Kidney (tissue), 2 donors: ENCODE measurements around a stretch of chr14.

- PRO-cap, result no peak
- RRBS, result 26% methylated on average over 6 of the region's 41 CpGs
Measured at GRCh38 chr14:53951677-53952896, 4.5 kb downstream of the BMP4 start.

GRCh38 chr14:54423785-54424129, 17.4 kb downstream of the CNIH1 start:
- PRO-cap, result no peak
- RRBS, result no CpG with 5 or more reads among the region's 2 CpGs

DNA sequence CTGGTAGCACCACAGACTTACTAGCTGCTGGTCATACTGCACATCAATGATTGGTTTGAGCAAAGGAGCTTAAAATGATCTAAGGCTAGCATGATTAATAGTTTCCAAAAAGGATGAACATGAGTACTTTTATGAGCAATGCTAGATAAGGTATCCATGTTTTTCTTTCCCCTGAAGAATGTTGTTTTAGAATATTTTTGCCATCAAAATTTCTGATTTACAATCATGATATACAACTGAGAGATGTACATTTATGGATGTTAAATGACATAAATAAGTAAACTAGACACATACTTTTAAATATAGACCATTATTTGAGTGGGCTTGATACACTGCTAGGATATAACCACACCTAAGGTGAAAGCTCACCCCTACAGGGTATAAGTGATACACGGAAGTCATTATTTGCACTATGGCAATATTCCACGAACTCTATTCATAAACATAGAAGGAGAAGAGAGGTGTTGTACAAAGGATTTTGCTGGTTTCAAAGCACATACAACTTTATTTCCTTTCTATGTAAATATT, 17.0 kb downstream of the CNIH1 start:
- PRO-cap, result no peak
- RRBS, result no CpG with 5 or more reads among the region's 2 CpGs

DNA sequence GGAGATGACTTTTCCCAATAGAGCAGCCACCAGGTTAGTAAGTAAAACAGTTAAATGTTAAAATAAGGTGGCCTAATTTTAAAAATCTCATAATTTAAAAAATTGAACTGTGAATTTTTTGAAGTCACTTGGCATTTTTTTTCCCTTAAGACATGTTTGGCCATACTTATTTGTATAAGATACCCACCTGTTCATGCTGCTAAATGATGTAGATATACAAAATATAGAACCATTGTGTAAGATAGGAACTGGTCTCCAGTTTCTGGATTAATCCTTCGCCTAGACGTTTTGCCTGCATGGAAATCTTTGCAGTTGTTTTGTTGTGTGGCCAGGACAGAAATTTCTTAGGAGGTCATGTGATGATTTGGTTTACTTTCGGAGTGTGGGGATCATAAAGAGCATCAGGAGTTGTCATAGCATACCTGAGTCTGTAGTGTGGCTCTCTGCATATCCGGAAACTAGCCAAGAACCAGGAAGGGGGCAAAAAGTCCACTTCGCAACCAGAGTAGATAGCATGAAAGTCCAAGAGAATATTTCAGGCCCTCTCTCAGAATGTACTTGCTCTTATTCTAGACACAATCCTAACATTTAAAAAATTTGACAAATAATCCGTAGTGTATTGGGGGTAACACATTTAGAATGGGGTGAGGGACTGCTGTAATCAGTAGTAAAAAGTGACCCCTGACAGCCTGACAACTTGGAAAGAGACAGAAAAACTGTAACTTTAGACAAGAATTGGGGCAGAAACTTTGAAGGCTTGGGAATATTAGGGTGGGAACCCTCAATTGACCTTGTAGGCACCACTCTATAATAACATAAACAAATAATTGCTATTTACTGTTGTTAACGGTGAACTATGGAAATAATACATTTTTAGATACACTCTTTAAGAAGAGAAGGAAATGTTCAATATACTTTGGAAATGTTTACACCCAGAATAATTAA, 3.2 kb downstream of the SAMD4A start:
- PRO-cap, result no peak
- RRBS, result no CpG with 5 or more reads among the region's 7 CpGs

GRCh38 chr14:54643437-54644217, 76.7 kb downstream of the SAMD4A start:
- PRO-cap, result no peak
- RRBS, result 74% methylated on average over 2 of the region's 9 CpGs

DNA sequence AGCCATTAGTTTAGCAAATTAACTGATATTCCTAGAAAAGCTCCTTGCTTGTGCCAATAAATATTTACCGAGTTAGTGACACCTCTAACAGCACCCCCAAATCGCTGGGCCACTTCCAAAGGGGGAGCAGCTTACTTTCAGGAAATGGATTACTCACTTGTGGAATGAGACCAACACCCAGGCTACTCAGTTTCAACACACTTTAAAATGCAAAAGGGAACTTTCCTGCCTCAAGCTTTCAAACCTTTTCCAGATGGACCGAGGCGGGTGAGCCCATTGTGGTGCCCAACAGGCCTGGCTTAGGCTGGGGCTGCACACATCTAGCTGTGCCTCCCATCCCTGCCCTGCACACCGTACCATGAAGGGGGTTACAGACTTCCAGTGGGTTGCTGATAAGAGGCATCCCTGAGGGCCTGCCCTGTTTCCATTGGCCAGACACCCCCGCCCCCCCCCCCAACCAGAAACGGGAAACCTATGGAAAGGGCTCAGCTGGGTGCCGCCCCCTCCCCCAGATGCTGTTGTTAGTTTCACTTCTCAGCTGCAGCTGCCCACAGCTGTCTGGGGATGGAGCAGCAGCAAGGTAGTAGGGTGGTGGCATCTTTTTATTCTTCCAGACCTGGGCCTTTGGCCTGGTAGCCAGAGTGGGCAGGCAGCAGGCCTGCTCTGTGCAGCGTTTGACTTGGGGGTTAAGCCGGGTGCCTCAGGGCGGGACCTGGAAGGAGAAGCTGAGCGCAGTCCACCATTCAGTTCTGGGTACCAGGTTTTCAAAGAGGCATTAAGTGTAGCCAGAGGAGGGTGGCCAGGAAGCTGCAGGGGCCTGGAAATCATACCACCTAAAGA, 117.5 kb downstream of the SAMD4A start:
- PRO-cap, result no peak
- RRBS, result no CpG with 5 or more reads among the region's 12 CpGs

DNA sequence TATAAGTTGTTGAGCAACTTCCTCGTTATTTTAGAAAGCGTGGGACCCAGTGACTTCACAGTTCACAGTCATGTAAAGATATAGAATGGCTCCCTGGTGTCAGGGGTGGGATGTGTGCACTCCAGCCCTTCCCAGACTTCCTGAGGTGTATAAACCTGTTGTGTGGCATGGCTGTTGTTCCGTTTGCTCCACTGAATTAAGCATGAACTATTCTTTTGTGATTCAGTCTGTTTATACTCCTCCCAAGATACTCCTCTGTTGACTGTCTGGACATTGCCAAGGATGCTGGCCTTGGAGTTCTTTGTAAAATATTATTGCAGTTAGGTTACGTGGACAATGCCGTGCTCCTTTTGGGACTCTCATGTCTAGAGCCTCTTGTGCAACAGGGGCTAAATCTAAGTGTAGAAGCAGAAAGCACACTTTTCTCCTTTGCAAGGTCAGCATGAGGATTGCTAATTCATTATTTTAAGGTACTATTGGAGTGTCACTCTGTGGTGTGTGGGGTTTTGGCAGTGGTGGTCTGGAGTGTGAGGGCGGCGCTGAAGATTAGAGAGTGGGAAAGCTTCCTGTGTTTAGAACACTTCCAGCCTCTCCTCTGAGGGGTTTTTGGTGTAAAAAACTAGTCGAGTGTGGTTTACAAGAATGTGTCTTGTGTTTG, 125.3 kb downstream of the SAMD4A start:
- PRO-cap, result no peak
- RRBS, result no CpG with 5 or more reads among the region's 8 CpGs

DNA sequence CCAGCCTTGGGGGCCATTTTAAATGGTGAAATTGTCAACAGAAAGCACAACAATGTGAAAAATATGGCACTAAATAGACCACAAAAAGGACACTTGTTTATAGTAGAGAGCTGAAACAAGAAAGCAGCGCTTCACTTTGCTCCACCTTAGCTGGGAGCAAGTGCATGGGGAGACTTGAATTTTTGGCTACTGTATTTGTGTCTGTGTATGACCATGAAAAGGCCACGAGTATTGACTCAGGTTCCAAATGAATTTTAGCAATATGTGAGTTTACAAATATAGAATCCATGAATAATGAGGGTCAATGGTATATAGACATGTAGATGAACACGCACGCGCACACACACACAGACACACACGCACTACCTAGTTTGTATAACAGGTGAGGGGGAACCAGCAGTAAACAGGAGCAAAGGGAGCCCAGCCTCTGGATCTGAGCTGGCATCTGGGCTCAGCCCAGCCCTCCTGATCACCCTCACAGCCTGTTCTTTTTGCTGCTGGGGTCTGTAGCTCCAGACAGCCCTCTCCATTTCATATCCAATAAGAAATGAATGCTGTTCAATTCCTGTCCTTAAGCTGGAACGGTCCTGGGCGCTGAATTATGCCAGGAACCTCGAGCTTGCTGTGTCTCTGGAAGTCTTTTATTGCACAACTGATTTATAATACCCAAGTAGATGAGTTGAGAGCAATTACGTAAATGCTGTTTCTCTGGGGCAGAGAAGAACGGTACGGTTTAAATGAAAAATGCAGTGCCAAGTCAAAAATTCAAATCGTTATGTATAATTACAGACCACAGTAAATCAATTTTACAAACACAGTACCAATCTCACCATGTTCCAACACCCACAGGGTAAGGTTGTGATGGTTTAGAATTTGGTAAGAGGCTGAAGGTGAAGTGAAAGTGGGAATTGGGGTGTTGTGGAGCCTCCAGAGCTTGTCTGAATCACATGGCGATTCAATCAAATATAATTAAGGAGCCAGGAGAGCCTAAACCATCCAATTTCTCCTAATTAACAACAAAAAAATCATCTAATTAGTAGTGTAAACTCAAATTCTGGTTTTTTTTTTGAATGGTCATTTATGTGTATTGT, 160.9 kb downstream of the SAMD4A start:
- PRO-cap, result no peak
- RRBS, result no CpG with 5 or more reads among the region's 14 CpGs

GRCh38 chr14:55077025-55077606, 25.7 kb downstream of the MAPK1IP1L start:
- PRO-cap, result no peak
- RRBS, result no CpG with 5 or more reads among the region's 7 CpGs

DNA sequence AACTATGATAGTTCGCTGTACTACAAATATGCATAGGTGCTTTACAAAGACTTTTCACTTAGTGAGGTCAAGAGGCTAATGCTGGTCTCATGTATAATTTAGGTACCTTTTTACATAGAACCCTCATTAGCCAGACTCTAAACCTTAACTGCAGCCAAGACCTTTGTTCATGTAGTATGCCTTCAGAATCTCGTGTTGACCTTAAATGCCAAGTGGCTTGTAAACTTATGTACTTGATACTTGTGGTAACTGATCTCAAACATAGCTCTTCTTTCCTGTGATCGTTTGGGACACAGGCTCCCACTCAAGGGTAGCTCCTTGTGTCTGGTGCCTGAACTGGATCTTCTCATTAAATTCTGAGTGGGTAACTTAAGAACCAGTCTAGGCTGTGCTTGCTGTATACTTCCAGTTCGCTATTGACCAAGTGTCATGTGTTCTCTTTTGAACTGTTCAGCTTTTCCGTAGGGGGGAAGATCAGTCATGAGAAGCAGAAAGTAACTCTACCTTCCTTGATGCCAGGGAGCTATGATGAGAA, 2.3 kb downstream of the LGALS3 start:
- PRO-cap, result no peak
- RRBS, result no CpG with 5 or more reads among the region's 5 CpGs

GRCh38 chr14:55277275-55278426, 6.4 kb downstream of the FBXO34 start:
- PRO-cap, result no peak
- RRBS, result no CpG with 5 or more reads among the region's 11 CpGs

GRCh38 chr14:55285027-55285445, 13.8 kb downstream of the FBXO34 start:
- PRO-cap, result no peak
- RRBS, result no CpG with 5 or more reads among the region's 11 CpGs

GRCh38 chr14:55326787-55327396, 55.7 kb downstream of the FBXO34 start:
- PRO-cap, result no peak
- RRBS, result no CpG with 5 or more reads among the region's 2 CpGs

- PRO-cap, result no peak
- RRBS, result no CpG with 5 or more reads among the region's 6 CpGs
Measured at GRCh38 chr14:55332388-55333052, 61.3 kb downstream of the FBXO34 start.

- PRO-cap, result no peak
- RRBS, result no CpG with 5 or more reads among the region's 14 CpGs
Measured at GRCh38 chr14:55351145-55351741, 60.4 kb downstream of the ATG14 start.

GRCh38 chr14:55412524-55413222, 1.0 kb upstream of the ATG14 start:
- PRO-cap, result no peak
- RRBS, result no CpG with 5 or more reads among the region's 6 CpGs

GRCh38 chr14:55650114-55650721, 70.2 kb downstream of the KTN1 start:
- PRO-cap, result no peak
- RRBS, result no CpG with 5 or more reads among the region's 1 CpG

- PRO-cap, result no peak
- RRBS, result no CpG with 5 or more reads among the region's 3 CpGs
Measured at GRCh38 chr14:55796486-55797016, 216.5 kb downstream of the KTN1 start.

DNA sequence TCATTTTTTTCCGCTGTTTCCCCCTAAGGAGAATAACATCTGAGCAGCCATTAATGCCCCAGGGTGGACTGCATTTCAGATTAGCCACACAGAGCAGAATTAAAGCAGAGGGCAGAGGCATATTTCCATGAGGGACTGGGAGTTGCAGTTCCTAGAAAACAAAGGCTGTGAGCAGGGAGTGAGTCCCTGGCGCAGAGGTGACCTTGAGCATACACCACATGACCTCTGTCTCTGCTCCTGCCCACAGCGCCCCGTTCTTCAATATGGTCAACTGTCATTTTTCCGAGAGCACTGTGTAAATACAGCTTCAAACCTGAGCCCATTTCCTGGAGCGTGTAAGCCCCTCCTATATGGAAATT, 192.3 kb upstream of the PELI2 start:
- PRO-cap, result no peak
- RRBS, result no CpG with 5 or more reads among the region's 6 CpGs

GRCh38 chr14:56004691-56005681, 113.2 kb upstream of the PELI2 start:
- PRO-cap, result bidirectional peak, plus-strand start at chr14:56005055, minus-strand start at chr14:56005015
- RRBS, result 10% methylated on average over 2 of the region's 20 CpGs